Left colon (tissue), 1 donor: Measurements from ENCODE around the genes MEIS1, ETAA1, DNAAF10 and GFPT1.

GRCh38 chr2:65825869-65826278 is 393.5 kb upstream of the SPRED2 start:
- PRO-cap: no peak

DNA sequence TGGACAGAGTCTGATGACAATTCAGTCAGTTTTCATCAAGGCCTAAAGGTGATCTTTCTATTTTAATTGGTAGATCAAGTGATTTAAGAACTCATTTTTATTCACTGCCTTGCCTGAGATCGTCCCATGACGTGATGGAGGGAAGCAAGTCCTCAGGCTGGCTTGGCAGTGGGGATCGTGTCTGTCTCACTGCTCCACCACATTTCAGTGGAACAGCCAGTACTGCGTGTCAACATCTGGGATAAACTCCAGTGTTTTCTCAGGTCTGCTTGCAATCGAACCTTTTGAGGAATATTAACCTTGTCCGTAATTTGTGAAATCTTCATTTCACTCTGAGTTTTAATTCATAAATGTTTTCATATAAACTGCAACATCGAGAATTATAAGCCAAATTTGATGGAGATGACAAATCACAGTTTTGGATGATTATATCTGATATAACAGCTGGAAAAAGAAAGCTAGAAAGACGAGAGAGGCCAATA is 414.6 kb upstream of the SPRED2 start:
- PRO-cap: no peak

DNA sequence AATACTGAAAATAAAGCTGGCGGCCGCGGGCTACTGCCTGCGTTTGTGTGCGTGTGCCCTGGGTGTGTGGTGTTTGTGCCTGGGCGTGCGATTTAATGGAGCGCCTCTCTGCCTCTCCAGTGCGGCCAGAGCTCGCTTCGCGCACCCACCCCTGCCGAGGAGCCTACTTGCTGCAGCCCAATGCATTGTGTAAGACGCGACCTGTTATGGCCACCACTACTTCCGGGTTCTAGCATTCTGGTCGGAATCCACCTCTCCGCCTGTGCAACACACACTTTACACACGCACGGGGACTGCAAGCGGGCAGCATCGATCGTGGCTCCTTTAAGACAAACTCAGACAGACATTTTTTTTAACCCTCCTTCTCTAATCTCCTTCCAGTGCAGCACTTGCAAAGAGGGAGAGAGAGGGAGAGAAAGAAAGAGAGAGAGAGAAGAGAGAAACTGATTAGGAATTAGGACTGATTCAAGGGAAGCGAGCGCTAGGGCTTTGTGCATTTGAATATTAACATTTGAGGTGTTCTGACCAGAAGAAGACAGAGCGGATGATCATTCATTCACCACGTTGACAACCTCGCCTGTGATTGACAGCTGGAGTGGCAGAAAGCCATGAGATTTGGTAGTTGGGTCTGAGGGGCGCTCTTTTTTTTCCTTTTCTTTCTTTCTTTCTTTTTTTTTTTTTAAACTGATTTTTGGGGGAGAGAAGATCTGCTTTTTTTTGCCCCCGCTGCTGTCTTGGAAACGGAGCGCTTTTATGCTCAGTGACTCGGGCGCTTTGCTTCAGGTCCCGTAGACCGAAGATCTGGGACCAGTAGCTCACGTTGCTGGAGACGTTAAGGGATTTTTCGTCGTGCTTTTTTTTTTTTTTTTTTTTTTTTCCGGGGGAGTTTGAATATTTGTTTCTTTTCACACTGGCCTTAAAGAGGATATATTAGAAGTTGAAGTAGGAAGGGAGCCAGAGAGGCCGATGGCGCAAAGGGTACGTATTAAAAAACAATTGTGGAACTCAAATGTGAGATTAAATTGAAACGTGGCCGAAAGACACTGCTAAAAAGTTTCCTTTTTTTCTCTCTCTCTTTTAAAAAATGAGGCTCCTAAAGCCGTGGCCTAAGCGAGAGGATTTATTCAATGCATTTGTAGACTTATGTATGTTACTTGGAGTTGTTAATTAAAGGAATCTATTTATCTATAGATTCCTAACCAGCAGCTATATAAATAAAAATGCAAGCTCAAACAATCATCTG is at the start of gene MEIS1:
Gene MEIS1, plus strand, starts transcription at position 235 of the 1,243 bp plus-strand sequence.
- PRO-cap: bidirectional peak, plus-strand start at position 235 of the sequence, minus-strand start outside the sequence

GRCh38 chr2:66439616-66440664 is 5.0 kb downstream of the MEIS1 start:
- PRO-cap: no peak

- PRO-cap: no peak
These were observed 9.6 kb downstream of the MEIS1 start for GRCh38 chr2:66444470-66444945.

GRCh38 chr2:66687990-66688402 is 253.1 kb downstream of the MEIS1 start:
- PRO-cap: no peak

DNA sequence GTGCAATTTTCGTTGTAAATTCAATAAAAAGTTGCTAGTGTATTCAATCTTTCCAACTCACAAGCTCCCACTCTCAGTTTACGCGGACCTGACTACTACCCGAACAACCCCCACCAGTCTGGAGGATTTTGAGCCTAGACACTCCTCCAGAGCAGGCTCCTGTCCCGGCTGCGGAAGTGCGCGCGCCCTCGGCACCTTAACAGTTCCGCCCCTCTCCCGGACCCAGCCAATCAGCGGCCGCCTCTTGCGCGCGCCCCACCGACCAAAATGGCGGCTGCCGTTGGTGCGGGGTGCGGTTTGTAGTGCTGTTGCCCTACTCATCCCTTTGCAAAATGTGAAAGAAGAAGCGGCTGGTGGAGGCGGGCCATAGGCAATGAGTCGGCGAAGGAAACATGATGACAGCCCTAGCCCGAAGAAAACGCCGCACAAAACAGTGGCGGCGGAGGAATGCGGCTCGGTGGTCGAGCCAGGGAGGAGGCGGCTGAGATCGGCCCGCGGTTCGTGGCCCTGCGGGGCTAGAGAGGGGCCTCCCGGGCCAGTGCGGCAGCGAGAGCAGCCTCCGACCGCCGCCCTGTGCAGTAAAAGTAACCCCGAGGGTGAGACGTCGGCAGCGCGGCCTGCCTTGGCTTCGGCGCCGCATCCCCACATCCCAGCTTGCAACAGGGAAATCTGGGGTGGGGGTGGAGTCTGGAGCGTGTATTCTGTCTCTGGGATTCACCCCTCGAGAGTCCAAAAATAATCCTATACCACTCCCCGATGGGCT is at the start of gene ETAA1:
Gene ETAA1, plus strand, starts transcription at position 258 of the 763 bp plus-strand sequence.
- PRO-cap: bidirectional peak, plus-strand start at position 265 of the sequence, minus-strand start at position 120 of the sequence

DNA sequence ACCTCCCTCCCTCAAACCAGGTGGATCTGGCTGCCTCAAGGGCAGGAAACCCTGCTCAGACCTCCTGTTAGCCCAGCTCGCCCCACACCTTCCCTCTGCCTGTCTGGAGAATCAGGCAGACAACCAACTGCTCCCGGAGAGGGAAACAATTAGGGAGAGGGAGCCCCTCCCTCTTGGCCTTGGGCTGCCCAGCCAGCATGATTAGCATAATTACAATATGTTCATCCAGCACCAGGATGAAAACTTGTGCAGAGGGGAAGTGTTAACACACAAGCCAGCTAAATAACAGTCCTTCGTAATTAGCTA is 185.5 kb downstream of the C1D start:
- PRO-cap: no peak

DNA sequence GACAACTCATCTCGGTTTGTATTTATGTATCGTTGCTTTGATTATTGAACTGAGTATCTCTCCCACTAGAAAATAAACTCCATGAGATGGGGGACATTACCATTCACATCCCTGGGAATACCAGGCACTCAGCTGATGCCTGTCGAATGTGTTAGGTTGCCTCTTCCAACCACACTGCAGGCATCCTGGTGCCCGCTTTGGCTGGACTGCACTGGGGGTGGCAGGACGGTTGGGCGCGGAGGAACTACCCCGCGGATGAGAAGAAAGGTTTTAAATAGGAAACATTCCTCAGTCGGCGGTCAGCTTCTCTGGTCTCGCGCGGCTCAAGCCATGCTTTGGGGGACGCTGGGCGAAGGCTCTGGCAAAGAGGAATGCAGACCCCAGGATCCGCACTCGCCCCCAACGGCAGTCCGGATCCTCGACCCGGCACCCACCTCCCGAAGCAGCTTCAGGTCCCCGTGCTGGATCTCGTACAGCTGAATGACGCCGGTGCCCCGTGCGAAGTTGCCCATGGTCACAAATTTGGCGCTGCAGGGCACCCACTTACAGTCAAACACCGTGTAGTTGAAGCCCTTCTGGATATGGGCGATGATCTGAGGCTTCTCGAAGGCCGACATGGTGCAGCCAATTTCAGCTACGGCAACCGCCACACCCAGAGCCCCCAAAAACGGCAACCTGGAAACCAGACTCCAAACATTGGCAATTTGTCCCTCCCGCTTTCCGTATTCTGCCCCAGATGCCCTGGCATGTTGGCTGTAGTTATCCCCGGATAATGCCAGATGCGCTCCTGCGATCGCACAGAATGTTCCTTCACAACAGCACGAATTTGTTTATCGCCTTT is at the start of gene DNAAF10:
Gene DNAAF10, minus strand, starts transcription at position 701 of the 841 bp plus-strand sequence.
- PRO-cap: unidirectional peak, minus-strand start at position 669 of the sequence

DNA sequence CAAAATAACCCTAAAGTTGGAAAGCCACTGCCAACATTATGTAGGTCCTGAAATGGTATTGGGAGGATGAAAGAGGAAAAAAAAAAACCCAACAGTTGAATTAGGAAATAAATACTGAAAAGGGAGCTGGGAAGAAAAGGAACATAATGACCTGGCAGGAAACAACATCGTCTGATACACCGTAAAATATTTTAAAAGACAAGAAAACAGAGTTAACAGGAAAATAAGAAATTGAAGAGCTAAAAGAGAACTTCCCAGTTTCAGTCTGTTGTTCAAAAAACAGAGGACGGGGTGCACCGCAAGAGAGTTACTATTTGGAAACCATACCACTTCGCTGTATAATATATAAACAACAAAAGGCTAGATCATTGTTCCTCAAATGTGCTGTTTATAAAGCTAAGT is 2.3 kb downstream of the PPP3R1 start:
- PRO-cap: no peak

DNA sequence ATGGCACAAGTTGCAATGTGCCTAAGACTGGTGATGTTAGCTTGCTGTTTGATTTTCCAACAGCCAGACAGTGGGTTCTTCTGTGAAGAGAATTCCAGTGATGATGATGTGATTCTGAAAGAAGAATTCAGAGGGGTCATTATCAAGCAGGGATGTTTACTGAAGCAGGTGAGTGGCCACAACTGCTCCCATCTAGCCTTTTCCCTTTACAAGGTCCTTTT is 23.2 kb downstream of the PLEK start:
- PRO-cap: no peak

DNA sequence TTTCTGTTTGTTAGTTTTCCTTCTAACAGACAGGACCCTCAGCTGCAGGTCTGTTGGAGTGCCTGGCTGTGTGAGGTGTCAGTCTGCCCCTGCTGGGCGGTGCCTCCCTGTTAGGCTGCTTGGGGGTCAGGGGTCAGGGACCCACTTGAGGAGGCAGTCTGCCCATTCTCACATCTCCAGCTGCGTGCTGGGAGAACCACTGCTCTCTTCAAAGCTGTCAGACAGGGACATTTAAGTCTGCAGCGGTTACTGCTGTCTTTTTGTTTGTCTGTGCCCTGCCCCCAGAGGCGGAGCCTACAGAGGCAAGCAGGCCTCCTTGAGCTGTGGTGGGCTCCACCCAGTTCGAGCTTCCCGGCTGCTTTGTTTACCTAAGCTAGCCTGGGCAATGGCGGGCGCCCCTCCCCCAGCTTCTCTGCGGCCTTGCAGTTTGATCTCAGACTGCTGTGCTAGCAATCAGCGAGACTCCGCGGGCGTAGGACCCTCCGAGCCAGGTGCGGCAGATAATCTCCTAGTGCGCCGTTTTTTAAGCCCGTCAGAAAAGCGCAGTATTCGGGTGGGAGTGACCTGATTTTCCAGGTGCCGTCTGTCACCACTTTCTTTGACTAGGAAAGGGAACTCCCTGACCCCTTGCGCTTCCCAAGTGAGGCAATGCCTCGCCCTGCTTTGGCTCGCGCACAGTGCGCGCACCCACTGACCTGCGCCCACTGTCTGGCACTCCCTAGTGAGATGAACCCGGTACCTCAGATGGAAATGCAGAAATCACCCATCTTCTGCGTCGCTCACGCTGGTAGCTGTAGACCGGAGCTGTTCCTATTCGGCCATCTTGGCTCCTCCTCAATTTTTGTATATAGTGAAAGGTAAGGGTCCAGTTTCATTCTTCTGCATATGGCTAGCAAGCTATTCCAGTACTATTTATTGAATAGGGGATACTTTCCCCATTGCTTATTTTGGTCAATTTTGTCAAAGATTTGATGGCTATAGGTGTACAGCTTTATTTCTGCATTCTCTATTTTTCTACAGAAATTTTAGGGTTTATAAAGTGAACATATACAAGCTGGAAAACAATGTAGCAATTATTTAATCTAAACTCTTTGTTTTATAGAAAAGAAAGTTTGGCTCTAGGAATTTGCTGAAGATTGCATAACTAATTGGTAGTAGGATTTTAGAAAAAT is 36.2 kb downstream of the PROKR1 start:
- PRO-cap: no peak

GRCh38 chr2:68732053-68732473 is 2.5 kb upstream of the ARHGAP25 start:
- PRO-cap: no peak

DNA sequence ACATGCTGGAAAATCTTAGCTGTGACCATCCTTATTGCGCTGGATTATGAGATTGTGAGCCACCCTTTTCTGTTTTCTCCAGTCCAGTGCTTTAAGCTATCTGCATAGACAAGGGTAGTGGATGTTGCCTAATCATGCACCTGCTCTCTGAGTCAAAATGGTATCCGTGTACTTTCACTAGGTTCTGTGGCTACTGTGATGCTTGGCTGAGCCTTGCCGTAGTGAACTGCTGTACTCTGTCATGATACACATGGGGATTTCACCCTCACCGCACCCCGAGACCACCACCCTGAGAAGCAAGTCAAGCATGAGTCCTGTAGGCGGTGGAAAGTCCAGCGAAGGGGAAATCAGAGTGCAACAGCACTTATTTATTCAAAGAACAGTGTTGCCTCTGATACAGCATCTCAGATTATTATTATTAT is 55.0 kb downstream of the ARHGAP25 start:
- PRO-cap: no peak

DNA sequence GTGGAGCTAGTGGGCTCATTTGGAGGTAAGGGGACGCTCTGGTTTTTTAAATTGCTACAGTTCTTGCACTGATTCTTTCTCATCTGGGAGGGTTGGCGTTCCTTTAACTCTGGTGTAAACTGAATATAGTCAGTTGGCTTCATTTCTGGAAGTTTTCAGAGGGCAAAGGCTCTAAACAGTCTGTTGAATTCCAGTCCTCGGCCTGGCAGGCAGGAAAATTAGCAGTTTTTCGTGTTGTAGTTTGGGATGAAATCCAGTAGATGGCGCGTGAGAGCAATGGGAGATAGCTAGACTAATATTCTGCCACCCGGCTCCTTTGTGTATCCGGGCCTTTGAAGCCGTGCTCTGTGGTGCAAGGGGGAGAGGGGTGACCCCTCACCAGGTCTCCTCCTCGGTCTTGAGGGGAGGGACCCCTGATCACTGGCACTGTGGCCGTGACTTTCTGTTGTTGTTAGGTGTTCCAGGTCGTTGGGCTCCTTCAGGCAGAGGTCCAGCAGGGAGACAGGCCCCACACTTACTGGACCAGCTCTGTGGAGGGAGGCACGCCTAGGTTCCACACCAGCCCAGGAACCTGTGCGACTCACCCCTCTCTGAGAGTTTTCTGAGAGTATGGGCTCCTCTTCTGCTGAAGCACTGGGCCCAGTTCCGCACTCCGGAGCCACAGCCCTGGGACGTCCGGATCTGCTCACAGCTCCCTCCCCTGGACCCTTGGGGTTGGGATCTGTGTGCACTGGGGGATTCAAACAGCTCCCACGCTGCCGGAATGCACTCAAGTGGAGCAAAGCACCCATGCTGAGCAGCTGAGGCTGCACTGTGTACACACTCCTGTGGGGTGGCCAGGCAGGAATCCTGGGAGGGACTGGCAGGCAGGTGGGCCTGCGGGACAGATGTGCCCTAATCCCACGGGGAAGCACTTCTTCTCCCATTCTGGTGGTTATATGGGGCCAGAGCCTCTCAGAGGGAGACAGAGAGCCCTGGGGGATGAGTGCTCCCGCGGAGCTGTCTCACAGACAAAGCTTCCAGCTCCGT is 9.0 kb downstream of the GKN2 start:
- PRO-cap: no peak

- PRO-cap: no peak
These were observed 69.6 kb downstream of the ANTXR1 start for GRCh38 chr2:69082474-69083107.

- PRO-cap: no peak
These were observed 70.3 kb downstream of the ANTXR1 start for GRCh38 chr2:69083108-69083917.

DNA sequence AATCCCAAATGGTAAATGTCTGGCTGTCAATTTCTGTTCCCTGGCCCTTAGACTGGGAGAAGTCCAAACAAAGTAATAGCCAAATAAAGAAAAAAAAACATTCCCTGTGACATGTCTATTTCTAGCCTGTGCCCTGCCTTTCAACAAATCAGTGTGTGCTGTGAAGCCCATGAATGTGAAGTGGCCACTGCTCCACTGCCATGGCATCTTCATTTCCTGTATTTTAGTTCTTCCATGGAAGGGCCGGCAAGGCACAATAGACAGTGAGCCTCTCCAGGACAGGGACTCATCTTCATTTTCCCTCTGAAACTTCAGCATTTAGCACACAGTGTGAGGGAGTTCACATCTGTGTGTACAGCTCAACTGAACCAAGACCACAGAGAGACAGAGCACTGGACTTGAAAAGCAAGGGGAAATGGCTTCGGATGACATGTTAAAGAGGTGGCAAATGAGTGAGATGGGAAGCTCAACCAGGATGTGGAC is 140.0 kb downstream of the ANTXR1 start:
- PRO-cap: no peak

- PRO-cap: unidirectional peak, minus-strand start at chr2:69178390; unidirectional peak, minus-strand start at chr2:69178416; unidirectional peak, minus-strand start at chr2:69178450
These were observed 165.1 kb downstream of the ANTXR1 start for GRCh38 chr2:69177764-69178803.

- PRO-cap: unidirectional peak, minus-strand start at chr2:69386993; bidirectional peak, plus-strand start at chr2:69387433, minus-strand start at chr2:69387247
These were observed at the start of gene GFPT1 for GRCh38 chr2:69386664-69387705. Gene GFPT1 (minus strand): TSS chr2:69387227.